ENCODE data around the genes FANCC and ZNF367.

- RRBS = 2% methylated on average over 25 of the region's 57 CpGs
These were observed 277.6 kb downstream of the AOPEP start for GRCh38 chr9:95003879-95004754.

DNA sequence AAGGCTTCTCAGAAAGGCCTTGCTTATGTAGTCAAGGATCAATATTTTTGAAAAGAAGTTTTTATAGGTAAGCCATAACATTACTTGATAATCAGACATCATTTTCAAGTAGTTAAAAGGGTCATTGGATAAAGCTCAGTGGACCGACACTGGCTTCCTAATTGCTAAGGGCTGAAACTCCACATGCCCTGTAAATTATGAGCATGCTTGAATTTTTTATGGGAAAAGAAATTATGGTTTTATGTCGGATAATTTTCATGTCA, 293.7 kb downstream of the FANCC start:
- RRBS = no CpG with 5 or more reads among the region's 2 CpGs

GRCh38 chr9:95025556-95026400, 291.7 kb downstream of the FANCC start:
- RRBS = no CpG with 5 or more reads among the region's 12 CpGs

DNA sequence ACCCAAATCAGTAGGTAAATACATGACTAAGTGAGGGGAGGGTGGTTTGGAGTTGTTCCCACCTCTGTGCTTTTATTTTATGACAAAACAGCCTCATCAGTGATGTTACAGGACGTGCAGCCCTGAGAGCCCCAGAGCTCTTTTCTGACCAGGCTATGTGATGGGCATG, 284.9 kb downstream of the FANCC start:
- RRBS = no CpG with 5 or more reads among the region's 1 CpG

GRCh38 chr9:95042302-95042836, 275.1 kb downstream of the FANCC start:
- RRBS = no CpG with 5 or more reads among the region's 2 CpGs

DNA sequence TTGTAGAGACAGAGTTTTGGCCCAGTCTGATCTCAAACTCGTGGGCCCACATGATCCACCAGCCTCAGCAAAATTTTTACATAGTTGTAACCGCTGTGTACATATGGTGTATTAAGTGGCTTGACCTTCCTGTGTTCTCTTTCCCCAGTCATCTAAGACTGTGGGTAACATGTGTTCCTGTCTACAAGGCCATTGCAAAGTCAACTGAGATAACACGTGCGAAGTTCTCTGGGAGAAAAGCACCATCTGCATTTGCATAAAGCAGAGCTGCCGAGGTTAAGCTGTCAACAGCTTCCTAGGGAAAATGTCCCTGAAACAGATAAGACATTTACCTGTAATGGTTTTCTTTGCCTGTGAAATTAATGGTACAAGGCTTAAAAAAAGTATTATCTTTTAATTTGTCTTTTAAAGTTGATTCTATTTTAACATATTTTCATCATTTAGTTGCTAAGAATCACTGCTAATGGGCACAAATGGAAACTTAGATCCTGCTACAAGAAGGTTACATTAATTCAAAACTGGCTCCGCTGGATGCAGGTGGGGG, 273.6 kb downstream of the FANCC start:
- RRBS = no CpG with 5 or more reads among the region's 6 CpGs

DNA sequence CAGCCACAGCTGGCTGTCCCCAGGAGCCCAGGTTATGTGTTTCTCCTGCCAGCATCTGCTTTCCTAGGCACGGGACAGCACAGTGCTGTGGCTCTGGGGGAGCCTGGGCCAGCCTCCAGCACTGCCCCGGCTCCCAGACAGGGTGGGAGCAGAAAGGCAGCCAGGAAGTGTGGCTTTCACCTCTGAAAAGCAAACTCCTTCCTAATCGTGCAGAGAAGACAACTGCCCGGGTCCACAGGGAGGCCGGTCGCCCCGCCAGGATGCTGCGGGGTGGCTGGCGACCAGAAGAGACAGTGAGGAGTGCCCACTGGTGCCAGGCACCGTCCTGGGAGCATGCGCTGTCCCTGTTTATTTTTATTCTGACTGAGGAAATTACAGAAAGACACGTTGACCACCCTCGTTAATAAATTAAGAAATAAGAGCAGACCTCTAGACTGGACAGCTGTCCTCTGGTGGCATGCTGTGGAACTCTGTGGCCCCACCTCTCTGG, 240.3 kb downstream of the FANCC start:
- RRBS = 23% methylated on average over 3 of the region's 13 CpGs

GRCh38 chr9:95127393-95128101, 190.0 kb downstream of the FANCC start:
- RRBS = 3% methylated on average over 7 of the region's 31 CpGs

DNA sequence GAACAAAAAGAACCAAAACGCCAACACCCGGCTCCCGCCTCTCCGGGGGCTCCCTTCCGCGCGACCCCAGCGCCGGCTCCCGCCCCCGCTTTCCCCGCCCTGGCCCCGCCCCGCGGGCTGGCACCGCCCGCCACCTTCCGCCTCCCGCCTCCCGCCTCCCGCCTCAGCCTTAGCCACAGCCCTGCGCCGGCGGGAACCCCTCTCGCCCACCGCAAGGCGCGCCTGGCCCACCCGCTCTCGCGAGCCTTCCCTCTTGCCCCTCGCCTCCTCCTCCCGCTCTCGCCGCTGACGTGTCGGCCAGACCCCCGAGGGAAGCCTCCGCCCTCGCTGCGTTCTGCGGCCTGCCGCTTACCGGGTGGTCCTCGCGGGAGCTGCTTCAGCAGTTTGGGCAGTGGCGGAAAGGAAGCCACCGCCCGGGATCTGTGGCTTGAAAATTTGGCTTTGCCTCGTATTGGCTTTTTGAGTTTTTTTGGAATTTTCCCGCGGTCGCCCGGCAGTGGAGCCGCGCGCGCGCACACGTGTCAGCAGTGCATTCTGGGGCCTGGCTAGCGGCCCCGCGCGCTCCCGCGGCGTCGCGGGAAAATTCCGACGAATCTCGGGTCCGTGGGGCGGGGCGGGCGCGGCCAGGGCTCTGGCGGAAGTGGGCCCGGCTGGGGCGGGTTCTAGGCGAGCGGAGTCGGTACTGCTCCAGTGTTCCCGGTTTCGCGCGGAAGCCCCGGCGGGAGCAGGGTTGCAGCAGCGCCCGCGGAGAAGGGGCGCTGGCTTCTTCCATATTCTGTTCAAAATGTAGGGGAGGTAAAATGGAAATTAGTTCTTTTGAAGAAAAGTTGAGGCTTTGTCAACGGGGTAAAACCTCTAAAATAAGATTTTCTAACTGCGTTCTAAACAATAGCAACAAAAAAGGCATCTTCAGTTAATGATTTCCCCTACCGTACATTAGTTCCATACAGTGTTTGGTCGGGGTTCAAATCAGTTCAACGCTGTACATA, at the start of gene FANCC:
TSS of gene FANCC (minus strand) at position 536 of the 989 bp plus-strand sequence.
- RRBS = 3% methylated on average over 22 of the region's 98 CpGs

GRCh38 chr9:95502255-95502649, 6.8 kb downstream of the PTCH1 start:
- RRBS = no CpG with 5 or more reads among the region's 3 CpGs

- RRBS = 1% methylated on average over 40 of the region's 89 CpGs
These were observed 583 bp downstream of the PTCH1 start for GRCh38 chr9:95508382-95508984.

GRCh38 chr9:95515793-95516174, 6.7 kb upstream of the PTCH1 start:
- RRBS = no CpG with 5 or more reads among the region's 37 CpGs

DNA sequence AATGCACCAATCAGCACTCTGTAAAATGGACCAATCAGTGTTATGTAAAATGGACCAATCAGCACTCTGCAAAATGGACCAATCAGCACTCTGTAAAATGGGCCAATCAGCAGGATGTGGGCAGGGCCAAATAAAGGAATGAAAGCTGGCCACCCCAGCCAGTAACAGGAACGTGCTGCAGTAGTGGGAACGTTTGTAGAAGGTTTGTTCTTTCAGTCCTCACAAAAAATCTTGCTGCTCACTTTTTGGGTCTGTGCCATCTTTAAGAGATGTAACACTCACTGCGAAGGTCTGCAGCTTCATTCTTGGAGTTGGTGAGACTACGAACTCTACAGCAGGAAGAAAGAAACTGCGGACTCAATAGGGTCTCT, 145.7 kb upstream of the ERCC6L2 start:
- RRBS = no CpG with 5 or more reads among the region's 5 CpGs

DNA sequence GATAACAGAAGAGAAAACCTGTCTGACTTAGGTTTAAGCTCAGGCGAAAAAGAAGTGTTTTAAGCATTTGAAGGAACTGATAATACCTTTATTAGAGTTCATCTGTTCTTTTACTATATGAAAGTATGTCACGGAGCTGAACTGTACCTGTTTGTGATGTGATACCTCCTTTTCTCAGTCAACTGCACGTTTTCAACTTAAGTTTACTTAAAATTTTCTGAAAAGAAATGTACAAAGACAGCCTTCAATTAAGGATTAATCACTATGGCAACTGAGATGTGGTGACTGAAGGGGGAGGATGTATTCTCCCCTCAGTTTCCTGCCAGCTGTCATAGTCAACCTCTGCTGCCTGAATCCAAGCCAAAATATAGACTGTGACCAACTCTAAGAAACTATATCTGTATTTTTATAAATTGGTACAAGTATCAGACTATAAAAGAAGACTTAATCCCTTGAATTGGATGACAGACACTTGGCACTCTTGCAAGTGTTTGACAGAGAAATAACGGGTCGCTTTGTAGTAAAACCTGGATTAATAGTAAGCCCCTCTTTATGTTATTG, 106.2 kb downstream of the ERCC6L2 start:
- RRBS = no CpG with 5 or more reads among the region's 5 CpGs

GRCh38 chr9:96021064-96021994, 145.8 kb downstream of the ERCC6L2 start:
- RRBS = 3% methylated on average over 61 of the region's 101 CpGs

GRCh38 chr9:96074965-96075343, 199.5 kb downstream of the ERCC6L2 start:
- RRBS = no CpG with 5 or more reads among the region's 5 CpGs

GRCh38 chr9:96345949-96346243, 37.6 kb downstream of the SLC35D2 start:
- RRBS = no CpG with 5 or more reads among the region's 3 CpGs

GRCh38 chr9:96418029-96418796, at the start of gene ZNF367:
Gene ZNF367, minus strand, starts transcription at chr9:96418370.
- RRBS = 1% methylated on average over 46 of the region's 89 CpGs

GRCh38 chr9:96419240-96419715, 1.1 kb upstream of the ZNF367 start:
- RRBS = 1% methylated on average over 16 of the region's 31 CpGs

- RRBS = no CpG with 5 or more reads among the region's 10 CpGs
These were observed 22.4 kb downstream of the CCDC180 start for GRCh38 chr9:97329892-97330279.